Neural cell (in vitro differentiated cells): ENCODE measurements around a stretch of chr3.

- RAMPAGE, long total RNA, result no peak
Measured at GRCh38 chr3:10319171-10319509, 1.8 kb downstream of the SEC13 start.

- RAMPAGE, long total RNA, result no peak
Measured at GRCh38 chr3:10495052-10495403, 10.4 kb downstream of the ATP2B2 start.

DNA sequence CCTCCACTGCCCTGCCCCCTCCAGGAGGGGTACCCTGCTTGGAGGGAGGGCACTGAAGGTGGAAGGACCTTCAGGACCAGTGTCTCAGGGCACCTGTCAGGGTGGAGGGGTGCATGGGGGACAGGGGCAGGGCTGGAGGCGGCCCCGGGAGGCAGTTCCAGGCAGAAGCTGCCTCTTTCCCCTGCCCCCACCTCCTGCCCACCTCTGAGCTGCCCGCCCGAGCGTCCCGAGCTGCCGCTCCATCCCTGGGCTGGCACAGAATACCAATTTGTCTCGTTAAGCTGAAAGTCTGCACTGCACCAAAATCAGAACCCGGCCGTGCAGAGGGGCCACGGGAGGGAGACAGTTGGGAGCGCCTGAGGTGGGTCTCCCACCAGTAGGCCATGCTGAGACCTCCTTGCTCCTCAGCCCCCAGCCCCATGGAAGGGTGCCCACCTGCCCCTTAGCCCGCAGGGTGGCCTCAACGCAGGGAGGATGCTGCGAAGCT is 1.3 kb upstream of the ATP2B2 start:
- RAMPAGE, long total RNA, result no peak

DNA sequence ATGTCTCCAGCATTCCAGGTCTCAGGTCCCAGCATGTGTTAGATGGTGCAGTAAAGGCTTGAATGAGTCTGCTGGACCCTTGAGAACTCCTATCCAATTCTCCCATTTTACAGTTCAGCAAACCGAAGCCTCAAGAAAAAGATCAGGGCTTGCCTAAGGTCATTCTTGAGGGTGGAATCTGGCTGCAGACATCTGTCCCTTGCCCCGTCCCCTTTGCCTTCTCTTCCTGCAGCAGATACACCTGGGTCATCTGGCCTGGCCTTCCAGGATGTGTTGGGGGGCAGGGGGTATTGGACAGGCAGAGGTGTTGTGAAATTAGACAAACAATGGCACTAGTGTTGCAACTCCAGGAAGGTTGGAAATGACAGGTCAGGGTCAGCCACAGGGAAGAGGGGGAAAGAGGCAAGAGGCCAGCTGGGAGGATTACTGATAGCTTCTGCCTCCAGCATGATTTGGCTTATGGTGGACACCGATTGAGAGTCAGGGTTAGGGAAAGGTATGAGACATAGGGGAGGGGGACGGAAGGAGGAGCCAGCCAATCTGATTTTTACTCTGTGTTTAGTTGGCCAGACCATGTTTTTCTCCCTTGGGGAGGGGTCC is 3.2 kb upstream of the ATP2B2 start:
- RAMPAGE, long total RNA, result no peak

DNA sequence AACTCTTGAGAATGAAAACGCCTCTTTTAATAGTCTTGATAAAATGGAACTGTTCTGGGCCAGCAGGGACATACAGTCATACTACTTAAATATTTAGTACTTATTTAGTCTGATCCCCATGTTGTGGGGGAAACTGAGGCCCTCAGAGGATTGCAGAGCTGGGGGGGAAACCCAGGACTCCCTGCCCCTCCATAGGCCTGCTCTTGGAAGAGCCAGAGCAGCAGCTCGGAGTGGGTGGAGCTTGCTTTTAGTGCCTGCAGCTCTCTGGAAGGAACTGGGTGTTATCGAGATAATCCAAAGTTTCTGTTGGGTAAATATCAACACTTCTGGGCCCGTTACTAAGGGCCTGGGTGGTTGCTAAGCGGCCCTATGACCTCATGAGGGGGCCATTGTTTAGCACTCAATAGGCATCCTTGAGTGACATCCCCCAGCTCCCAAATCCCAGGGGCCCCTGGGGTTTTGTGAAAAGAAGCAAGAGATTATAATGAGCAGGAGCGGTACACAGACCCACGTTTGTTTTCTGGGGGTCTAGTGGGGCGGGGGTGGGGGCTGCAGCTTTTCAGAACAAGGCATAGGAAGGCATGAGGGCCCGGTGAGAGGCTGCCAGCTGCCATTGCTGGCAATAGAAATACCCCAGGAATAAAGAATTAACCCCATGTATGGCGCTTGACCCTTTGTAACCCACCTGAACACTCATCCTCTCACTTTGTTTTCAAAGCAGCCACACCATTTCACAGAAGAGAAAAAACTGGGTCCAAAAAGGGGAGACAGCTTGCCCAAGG is 48.3 kb upstream of the ATP2B2 start:
- RAMPAGE, long total RNA, result no peak

GRCh38 chr3:10707654-10707866 is 108.5 kb upstream of the SLC6A11 start:
- RAMPAGE, long total RNA, result no peak

GRCh38 chr3:11131276-11131741 is 23.0 kb upstream of the HRH1 start:
- RAMPAGE, long total RNA, result no peak

- RAMPAGE, long total RNA, result no peak
Measured at GRCh38 chr3:11272919-11273196, 661 bp downstream of the ATG7 start.

DNA sequence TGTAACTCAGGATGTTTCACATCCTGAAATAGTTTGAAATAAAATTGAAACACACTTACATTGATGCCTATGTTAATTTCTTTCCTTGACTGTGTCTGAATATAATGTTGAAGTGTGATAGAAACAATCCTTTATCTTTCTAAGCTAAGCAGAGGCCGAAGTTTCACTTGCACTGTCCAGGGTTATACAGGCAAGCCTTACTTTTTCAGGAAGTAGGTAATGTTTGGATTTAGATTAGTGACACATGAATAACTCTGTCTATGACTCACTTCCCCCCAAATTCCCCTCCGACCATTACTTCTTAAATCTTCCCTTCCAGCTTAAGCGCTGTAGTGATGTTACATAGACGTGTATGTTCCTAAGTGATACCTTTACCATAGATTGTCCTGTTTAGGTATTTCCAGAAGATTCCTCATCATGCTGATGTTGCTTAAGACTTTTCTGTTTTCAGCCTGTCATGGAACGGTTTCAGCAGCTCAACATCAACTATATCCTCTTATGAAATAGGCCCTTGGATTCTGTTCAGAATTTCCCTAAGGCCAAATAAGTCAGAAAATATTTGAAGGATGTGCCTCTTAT is 16.9 kb downstream of the ATG7 start:
- RAMPAGE, long total RNA, result no peak

DNA sequence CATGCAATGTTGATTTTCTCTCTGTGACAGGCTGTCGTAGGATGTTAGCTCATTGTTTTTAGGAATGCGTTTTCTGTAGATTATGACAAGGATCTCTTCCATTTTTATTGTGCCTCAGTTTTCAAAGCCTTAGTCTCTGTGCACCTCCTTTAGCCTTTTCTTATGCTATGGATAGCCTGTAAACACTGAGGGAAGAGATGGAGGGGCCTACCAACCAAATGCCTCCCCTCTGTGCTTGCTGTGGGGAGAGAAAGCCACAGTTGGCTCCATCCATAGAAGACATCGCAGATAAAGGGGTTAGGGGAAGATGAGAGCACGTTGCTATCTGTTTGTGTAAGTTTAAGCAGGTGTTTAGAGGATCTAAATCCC is 164.9 kb downstream of the ATG7 start:
- RAMPAGE, long total RNA, result no peak

GRCh38 chr3:11481956-11482367 is 161.8 kb downstream of the VGLL4 start:
- RAMPAGE, long total RNA, result no peak

GRCh38 chr3:11514177-11514789 is 129.4 kb downstream of the VGLL4 start:
- RAMPAGE, long total RNA, result no peak

- RAMPAGE, long total RNA, result no peak
Measured at GRCh38 chr3:11549467-11550161, 94.1 kb downstream of the VGLL4 start.

- RAMPAGE, long total RNA, result no peak
Measured at GRCh38 chr3:11570825-11571491, 72.8 kb downstream of the VGLL4 start.

GRCh38 chr3:11610795-11611679 is 32.7 kb downstream of the VGLL4 start:
- RAMPAGE, long total RNA, result no peak

GRCh38 chr3:11613079-11613680 is 30.5 kb downstream of the VGLL4 start:
- RAMPAGE, long total RNA, result no peak

DNA sequence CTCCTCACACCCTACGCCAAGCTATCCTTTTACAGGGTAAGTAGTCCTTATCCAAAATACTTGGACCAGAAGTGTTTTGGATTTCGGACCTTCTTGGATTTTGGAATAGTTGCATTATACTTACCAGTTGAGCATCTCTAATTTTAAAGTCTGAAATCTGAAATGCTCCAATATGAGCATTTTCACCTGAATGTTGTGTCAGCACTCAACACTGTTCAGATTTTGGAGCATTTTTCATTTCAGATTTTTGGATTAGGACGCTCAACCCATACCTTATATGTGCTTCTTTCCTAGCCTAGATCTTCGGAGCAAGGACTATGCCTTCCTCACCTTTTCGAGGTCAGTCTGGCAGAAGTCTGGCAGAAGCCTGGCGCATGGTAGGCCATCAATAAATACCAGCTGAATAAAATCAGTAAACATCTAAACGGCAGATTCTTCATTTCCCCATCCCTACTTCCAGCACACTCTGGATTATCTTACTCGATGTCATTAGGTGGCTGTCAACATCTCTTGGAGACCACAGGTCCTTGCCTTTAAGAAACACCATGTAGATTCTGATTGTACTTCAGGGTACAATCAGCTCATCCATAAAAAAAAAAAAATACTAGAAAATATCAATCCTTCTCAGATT is 3.8 kb upstream of the VGLL4 start:
- RAMPAGE, long total RNA, result no peak

DNA sequence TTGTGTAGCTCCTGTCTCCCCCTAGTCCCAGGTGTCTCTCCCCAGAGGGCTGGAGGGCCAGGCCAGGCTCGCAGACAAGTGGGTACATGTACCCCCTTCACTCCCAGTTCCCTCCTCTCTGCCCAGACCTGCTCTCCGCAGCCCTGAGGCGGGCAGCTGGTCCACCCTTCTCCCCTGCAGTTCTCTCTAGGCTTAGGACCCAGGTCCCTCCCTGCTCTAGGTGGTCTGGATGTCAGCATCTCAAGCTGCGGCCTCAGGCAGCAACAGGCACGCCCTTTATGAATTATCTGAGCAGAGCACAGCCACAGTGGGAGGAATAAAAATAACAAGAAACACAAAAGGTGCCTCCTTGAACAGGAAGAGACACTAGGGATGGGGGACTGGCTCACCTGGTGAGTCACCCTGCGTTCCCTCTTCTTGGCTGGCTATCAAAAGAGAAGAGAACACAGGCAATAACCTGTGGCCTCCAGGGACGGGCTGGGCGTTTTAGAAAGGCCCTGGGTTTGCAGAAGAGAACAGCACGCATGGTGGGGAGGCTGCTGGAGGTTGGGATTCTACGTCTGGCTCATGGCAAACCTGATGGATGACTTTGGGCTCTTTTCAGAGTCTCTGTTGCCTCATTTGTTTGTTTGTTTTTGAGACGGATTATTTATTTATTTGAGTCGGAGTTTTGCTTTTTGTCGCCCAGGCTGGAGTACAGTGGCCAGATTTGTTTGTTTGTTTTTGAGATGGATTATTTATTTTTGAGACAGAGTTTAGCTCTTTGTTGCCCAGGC is 75.6 kb downstream of the TAMM41 start:
- RAMPAGE, long total RNA, result no peak

DNA sequence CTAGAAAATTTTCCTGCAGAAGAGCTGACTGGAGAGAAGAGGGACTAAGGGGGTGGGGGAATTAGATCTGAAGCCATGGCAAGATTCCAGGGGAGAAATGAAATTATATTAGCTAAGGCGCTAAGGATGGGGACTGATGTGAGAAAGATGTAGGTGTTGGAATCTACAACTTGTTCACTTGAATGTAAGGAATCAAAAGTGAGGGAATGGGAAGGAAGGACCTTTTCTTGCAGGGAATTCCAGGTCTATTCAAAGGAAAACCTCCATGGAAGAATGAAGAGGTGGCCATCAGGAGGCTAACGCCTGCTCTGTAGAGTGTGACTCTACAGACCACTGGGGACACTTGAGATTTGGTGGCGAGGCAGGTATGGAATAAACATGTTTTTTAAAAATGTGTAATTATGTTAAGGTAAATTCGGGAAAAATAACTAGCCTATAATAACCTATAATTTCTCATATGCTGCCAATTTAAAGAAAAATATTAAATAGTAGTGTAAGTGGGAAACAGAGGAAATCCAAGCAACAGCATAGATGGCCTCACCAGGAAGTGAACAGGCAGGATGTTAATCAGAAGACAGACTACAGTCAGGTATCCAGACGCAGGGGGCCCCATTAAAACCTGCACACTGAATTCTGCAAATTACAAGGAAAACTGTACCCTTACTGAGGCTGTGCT is 1.4 kb downstream of the TAMM41 start:
- RAMPAGE, long total RNA, result no peak

GRCh38 chr3:12142907-12143289 is 15.8 kb downstream of the TIMP4 start:
- RAMPAGE, long total RNA, result no peak